ENCODE results near the gene ZPLD1.

DNA sequence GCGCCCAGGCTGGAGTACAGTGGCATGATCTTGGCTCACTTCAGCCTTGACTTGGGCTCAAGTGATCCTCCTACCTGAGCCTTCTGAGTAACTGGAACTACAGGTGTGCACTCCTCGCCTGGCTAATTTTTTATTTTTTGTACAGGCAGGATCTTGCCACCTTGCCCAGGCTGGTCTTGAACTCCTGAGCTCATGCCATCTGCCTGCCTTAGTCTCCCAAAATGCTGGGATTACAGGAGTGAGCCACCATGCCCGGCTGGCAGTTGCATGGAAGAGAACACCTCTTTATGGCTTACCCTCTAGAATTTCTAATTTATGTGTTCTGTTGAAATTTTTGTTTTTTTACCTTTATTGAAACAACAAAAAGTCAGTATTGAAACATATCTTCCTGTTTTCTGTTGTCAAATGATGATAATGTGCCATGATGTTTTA, 10.9 kb downstream of the NFKBIZ start:
- PRO-cap = no peak

GRCh38 chr3:101942305-101942661, 93.0 kb downstream of the NFKBIZ start:
- PRO-cap = unidirectional peak, minus-strand start at chr3:101942557

DNA sequence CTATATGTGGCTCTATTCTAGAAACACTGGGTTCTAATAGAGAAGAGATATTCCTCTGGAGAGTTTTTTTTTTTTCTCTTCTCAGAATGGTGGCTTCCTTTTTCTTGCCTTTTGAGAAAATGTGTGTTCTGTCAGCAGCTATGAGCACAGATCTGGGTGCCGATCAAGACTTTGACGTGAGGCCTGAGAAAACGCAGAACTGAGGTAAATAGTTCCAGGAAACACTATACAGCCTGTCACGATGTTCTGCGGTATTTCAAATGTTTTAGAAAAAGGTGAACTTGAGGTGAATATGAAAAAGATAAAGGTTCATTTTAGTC, 264.9 kb downstream of the NFKBIZ start:
- PRO-cap = bidirectional peak, plus-strand start outside the sequence, minus-strand start at position 154 of the sequence

- PRO-cap = no peak
Measured at GRCh38 chr3:102434621-102435110, at the start of gene ZPLD1. Gene ZPLD1 (plus strand): TSS chr3:102435015.

GRCh38 chr3:104127691-104128393, 1238.9 kb upstream of the ALCAM start:
- PRO-cap = no peak

DNA sequence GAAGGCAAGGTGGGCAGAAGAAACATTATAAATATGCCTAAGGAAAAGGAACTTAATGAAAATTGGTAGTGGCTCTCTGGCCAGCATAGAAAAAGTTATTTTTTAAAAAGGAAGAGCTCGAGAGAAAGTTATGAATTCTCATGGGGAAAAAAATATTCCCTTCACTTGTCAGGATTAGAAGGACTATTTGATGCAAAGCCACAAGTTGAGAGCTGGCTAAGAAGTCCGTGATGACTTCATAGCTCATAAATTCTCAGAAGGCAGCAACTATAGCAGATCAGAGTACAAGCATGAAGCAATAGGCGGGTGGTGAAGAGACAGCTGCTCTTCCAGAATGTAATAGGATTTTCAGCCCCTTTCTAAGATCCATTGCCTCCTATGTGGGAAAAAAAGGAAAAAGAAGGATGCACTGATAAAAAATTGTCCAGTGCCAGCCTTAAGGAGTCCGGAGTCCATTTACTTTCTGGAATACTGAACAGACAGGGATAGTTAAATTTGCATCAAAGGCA, 929.6 kb upstream of the ALCAM start:
- PRO-cap = no peak

- PRO-cap = unidirectional peak, plus-strand start at chr3:104572972
Measured at GRCh38 chr3:104572801-104573269, 793.9 kb upstream of the ALCAM start.

GRCh38 chr3:105365253-105365623, 1.5 kb upstream of the ALCAM start:
- PRO-cap = no peak

- PRO-cap = bidirectional peak, plus-strand start at chr3:105368598, minus-strand start at chr3:105368446; bidirectional peak, plus-strand start at chr3:105368964, minus-strand start at chr3:105368779; bidirectional peak, plus-strand start at chr3:105369218, minus-strand start at chr3:105369213
Measured at GRCh38 chr3:105368520-105369492, 2.1 kb downstream of the ALCAM start.

DNA sequence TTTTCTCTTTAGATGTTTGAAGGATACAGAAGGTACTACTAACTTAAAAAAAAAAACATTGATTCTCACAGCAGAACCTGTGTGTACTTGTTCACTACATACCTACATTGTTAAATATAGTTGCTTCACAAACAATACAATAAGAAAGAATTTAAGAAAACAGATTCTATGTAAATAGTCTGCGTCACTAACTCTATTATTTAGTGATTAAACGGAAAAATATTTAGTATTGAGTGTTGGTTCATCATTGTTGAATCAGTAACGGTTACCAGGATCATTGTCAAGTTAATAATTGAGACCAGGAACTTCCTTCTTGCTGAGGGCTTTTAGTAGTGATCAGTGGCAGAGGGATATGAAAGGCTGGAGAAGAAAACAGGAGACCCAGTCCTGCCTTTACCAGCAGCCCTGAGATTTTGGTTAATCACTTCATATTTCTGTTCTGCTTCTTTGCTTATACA, 20.7 kb downstream of the ALCAM start:
- PRO-cap = no peak

DNA sequence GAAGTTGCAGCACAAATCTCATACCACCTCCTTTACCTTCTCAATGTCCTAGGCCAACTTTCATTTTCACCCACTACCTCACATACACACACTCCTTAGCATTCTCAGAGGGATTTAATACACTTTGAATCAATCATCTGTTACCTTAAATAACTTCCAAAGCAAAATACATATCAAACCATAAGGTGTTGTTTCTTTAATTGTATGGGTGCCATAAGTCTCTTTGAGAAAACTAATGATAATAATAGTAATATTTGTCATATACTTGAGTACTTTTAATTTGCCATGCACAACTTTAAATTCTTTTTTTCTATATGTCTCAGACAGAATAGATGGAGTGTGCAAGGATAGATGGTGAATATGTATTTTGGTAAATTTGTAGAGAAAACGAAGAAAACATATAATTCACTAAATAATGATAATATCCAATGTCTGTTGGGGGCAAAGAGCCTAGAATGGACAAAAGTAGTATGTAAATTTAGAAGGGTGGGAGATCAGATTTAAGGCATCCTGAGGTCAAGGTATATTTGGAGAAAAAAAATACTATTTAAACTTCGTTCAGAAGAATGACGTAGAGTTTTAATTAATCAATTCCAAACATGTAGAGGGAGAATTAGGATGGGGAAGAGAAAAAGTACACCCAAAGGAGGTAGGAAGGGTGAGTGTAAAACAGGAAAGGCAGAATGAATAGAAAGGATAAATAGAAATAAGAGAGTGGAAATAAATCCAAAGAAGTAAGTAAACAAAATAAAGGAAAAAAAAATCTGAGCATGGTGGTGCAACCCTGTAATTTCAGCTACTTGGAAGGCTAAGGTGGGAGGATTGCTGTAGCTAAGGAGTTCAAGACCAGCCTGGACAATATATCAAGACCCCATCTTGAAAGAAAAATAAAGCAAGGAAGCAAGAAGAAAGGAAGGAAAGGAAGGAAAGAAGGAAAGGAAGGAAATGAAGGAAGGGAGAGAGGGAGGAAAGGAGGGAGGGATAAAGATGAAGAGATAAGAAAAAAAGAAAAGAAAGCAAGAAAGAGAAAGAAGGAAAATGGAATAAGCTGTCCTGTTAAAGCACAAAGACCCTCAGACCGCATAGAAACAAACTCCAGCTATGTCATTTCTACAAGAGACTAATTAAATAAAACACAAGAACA, 84.0 kb downstream of the ALCAM start:
- PRO-cap = no peak

DNA sequence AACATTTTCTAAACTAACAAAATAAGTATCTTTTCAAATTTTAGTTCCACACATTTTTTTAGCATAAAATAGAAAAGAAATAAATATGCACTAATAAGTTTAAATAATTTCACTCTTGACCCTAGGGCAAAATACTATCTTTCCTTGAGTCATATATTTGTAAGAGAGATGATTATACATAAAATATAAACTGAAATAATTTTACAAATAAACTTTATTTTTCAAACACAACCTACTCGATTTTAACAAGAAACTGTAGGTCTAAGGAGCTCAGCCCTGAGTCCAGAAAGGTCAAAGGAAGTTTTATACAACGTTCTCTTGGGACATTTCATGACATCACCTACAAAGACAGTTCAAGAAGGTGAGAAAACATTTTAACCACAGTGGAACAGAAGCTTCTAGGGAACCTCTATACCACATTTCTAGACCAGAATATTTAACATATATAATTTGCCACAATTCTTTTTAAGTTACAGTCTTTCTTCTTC, 40.2 kb downstream of the CBLB start:
- PRO-cap = unidirectional peak, minus-strand start at position 293 of the sequence

- PRO-cap = no peak
Measured at GRCh38 chr3:105862394-105862818, 6.4 kb downstream of the CBLB start.

DNA sequence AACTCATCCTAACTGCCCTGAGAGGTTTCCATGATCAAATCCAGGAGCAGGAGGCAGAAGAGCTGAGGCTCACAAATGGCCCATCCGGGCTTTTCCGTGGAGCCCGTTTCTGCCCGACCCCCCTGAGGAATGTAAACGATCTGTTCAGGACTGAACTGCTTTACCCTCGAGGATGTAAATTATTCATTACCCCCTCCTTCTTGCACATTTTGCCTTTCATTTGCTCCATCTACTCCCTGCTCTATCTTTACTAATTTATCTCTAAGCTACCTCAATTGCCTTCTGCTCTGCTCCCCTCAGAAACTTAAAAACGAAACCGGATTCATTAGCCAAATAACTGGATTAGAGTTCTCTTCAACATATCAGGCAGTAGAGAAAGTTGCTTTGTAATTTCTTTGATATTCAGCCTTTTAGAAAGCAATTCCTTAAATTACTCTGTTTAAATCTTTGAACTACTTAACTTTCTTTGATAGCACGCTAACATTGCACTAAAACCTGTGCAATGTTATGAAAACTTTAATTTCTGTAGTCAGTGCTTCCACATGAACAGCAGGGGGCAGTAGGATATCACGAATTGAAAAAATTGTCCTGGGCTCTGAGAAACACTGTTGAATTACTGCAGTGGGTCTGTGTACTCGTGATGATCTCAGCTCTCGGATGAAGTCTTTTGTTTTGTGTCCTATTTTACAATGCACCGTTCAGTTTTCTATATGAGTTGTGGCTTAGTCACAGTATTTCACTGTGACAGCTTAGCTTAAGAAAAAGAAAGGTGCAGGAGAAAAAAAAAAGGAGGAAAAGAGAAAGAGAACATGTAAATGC, 141.5 kb upstream of the CCDC54 start:
- PRO-cap = no peak

GRCh38 chr3:107374691-107374972, 2.6 kb upstream of the CCDC54 start:
- PRO-cap = no peak

DNA sequence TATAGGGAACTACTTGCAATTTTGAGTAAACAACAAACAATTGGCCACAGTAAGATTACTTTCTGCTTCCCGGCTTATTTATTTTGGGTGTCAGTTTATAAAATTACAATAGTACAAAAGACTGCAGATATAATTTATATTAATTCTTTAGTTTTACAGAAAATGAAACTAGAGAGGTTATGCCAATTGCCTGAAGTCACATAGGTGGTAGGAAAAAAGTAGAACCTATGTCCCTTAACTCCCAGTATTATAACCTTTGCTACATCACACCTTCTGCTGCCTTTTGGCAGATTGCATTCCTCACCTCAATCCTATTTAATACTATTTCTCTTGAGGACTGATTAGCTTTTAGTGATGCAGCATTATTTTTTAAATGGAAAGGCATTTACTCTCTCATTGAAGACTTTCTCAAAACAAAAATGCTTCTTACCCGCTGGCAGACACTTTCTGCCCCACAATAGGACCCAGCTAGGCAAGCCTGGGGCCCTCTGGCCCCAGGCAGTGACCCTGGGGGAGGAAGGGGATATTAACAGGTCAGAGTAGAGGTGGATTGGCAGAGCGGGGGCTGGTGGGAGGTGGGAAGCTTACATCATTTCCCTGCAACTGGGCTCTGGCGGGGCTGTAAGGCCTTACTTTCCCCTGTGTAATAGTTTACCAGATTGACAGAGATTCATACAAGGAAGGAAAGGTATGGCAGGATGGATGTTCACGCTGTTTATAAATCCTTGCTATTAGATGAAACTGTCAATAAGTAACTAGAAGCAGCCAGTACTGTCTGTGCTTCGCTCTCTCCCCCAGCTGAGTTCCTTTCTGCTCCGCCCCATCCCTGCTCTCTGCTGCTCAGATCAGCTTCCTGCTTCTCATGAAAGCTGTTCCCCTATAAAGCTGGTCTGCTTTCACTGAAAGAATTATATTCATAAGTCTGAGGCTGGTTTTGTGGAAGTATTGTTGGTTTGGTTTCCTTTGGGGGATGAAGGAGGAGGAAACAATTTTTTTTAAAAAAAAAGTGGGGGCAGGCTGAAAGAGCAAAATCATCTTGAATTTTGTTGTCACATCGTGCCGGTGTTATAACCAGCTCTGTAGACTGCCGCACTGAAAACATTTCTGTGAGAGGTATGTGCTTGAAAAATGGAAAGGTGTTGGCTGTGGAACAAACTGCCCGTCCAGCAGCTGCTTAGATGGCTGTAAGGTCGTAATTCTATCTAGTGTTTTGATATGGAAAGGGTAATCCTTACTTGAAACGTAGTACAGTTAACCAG, 76.1 kb downstream of the BBX start:
- PRO-cap = bidirectional peak, plus-strand start at position 843 of the sequence, minus-strand start at position 835 of the sequence; unidirectional peak, minus-strand start at position 1,106 of the sequence

GRCh38 chr3:107833143-107833558, 257.7 kb downstream of the CD47 start:
- PRO-cap = no peak

DNA sequence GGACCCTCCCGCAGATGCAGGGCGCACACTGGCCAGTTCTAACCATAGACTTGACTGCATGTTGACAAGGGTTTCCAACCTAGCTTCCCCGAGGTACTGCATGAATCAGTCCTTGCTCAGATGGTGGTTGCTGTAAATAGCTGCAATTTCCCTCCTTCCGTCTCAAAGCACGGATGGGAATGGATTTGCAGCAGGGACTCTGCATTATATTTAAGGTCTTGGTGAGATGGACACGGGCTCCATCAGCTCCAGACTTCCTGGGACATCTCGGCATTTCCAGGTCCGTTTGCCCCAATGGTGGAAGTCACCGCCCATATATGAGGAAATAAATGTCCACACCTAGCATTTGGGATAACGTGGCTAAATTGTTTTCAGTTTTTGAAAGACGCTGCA, 162.7 kb downstream of the CD47 start:
- PRO-cap = no peak

GRCh38 chr3:108055020-108055778, 35.6 kb downstream of the CD47 start:
- PRO-cap = no peak

DNA sequence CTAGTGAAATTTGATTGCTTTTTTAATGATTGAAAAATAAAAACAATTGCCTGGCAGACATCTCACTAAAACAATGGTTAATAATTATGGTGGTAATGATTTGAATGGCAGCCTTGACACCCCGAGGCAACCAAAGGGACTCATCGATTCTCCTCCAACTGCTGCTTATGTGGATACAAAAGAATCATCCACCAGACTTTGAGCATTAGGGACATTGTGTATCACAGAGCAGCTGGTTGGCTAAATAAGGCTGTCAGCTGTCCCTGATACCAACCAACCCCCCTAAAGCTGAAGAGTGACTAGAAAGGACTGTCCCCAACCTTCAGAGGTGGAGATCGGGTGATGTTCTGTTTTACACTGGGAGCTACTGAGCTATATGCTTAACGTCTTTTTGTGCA, 1.7 kb upstream of the CD47 start:
- PRO-cap = no peak

Measured in colic lymph node (tissue), 1 donor.